Tibial artery (tissue), 1 donor: ENCODE measurements around the genes PSTPIP2 and HDHD2.

DNA sequence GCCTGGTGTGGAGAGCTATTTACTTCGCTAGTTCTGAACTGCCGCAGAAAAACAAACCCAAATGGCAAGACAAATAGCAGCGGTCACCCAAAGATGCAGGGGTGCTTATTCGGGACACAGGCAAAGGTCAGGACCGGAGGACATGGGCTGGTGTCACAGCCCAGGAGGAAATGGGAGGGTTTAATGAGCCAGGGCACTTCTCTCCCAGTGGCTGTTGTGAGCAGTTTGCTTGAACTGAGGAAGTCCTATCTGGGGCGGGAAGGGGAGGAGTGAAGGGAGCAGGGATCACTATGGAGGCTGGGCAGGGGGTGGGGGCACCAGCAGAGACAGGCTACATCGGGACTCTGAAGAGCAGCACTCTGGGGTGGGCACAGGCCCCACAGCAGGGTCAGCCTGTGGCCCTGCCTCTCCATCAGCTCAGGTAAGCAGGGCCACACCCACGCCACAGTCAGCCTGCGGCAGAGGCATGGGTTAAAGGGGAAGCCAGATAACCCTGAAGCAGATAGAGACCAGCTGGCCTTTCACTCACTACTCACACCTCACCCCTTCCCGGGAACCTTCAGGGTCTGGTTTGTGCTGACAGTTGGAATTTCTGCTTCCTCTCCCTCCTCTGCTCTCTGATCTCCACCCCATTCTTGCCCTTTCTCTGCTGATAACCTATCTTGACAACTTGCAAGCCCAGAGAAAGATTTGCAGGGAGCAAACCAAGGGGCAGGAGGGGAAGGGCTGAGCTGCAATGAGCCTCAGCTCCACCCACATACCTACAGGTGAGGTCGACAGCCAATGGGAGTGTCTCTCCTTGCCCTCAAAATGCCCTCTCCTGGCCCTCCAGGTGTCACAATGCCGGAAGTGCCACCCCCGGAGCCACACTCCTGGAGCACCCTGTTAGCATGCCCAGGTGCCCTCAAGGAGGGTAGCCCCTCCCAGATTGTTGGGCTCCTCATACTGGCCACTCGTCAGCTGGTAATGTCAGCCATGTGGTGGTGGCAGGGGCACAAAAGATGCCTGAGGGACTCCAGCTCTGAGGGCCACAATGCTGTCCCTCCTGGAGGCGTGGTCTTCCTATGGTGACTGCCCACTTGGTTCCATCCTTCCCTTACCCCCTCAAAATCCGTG, 3.6 kb downstream of the SIGLEC15 start:
- PRO-cap, result no peak

- PRO-cap, result no peak
Observed at GRCh38 chr18:46061183-46061697, 10.8 kb downstream of the PSTPIP2 start.

- PRO-cap, result unidirectional peak, minus-strand start at chr18:46072284
Observed at GRCh38 chr18:46071643-46072799, at the start of gene PSTPIP2. TSS of gene PSTPIP2 (minus strand) at chr18:46072260.

GRCh38 chr18:46362184-46362651, 28.4 kb downstream of the RNF165 start:
- PRO-cap, result no peak

DNA sequence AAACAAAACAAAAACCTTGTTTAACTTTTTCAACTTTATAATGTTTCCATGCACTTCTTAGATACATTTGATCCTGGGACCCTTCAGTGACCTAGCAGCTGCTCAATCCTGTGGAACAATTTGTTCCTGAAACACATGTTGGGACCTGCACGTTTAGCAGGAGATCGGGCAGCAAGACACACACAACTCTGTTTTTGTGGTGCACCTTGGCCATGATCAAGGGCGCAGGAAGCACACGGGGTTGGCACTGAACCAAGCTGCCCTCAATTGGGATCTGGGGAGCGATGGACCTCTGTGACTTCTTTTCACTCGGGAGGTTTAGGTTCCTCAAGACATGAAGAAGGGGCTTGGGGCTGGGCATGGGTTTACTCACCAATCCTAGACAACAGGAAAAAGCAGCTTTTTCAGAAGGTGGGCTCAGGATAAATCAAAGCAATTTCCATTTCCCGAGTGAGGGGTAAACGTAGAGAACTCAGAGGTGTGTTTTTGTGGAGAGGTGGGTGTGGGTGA, 54.6 kb downstream of the RNF165 start:
- PRO-cap, result no peak

DNA sequence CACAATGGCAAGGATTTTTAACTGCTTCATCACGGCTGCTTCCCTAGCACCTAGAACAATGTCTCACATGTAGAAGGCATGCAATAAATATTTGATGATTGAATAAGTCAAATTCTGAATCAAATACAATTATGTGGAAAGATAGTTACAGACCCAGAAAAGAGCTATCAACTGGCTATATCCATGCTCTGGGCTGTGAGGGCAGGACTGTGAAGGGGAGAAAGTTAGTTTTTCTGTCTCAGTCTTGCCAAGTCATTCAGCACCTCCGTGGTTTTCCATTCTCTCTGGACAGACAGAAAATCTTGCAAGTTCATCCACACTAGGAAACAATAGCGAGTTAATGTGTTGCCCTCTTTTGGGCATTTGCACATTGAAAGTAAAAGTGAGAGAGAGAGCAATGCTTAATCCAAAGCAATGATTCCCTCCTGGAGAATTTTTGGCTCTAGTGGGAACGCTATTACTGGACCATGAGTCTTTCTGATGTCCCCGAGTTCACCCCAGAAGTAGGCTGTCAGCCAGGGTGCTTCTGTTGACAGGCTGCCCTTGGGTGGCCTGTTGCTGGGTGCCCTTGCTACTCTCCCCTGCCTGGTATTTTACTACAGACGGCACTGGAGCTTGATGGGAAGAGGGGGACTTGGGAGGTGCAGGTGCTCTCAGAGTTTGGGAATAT, 84.9 kb downstream of the RNF165 start:
- PRO-cap, result no peak

GRCh38 chr18:46814593-46815122, 57.8 kb upstream of the ST8SIA5 start:
- PRO-cap, result no peak

DNA sequence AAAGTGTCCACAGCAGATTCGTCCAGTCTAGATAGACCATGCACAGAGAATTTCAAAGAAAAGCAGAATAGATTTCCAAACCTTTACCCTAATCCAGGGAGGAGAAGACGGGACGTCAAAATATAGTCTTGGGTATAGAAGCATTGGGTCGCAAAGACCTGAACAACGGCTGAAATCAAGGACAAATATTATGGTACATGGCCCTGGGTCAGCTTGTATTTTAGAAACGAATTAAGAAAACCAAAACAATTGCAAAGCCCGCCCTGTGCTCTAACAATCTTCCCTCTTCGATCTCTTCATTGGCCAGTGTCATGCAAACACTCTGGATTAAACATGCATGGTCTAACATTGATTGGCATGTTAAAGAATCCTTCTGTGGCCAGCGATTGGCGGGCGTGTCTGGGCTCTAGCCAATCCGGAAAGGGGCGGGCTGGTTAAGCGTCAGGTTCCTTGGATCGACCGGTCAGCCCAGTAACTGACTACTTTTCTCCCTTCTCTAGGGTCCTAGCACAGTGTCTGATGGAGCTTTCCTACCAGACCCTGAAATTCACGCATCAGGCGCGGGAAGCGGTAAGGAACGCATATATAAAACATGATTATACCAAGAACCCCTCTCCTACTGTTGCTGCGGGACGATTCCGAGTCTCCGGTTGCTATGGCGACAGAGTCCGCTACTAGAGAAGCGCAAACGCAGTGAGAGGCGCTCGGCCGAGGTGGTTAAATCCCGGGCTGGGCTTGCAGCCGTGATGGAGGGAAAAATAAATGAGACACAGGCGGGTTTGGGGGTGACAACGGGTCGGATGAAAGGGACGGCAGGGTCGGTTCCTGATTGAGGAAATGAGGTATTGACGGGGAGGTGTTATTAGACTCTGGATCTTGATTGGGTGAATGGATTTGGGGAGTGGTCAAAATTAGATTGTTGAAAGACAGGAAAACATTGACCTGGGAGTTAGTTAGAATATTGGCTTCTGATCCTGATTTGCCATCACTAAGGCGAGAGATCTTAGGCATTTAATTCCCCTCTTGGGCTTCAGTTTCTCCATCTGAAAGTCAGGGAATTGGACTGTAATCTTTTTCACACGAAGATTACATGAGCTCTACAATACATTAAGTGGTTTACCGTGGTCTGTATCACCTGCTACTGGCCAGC, 29.3 kb downstream of the KATNAL2 start:
- PRO-cap, result no peak

DNA sequence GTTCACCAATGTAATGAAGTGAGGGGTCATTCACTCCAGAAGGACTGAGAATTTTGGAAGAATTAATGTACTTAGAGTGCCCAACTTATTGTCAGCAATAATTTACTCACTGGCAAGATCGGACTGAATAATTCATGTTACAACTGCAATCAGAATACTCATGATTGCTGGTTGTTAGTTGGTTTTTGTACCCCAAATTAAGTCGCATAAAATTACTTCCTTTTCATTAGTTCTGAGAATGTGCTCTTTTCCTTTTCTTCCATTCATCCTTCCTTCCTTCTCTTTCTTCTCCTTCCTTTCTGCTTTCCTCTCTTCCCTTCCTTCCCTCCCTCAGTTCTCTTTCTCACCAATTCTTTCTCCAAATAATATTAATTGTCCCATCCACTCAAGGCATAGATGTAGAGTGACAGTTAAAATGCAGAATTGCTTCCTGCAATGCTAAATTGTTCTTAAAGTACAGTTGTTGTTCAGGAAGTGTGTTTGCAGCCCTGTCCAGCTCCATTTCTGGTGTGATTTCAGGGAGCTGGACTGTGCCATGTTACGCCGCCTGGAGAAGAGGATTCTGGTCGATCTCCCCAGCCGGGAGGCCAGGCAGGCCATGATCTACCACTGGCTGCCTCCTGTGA, 51.5 kb downstream of the HDHD2 start:
- PRO-cap, result no peak

DNA sequence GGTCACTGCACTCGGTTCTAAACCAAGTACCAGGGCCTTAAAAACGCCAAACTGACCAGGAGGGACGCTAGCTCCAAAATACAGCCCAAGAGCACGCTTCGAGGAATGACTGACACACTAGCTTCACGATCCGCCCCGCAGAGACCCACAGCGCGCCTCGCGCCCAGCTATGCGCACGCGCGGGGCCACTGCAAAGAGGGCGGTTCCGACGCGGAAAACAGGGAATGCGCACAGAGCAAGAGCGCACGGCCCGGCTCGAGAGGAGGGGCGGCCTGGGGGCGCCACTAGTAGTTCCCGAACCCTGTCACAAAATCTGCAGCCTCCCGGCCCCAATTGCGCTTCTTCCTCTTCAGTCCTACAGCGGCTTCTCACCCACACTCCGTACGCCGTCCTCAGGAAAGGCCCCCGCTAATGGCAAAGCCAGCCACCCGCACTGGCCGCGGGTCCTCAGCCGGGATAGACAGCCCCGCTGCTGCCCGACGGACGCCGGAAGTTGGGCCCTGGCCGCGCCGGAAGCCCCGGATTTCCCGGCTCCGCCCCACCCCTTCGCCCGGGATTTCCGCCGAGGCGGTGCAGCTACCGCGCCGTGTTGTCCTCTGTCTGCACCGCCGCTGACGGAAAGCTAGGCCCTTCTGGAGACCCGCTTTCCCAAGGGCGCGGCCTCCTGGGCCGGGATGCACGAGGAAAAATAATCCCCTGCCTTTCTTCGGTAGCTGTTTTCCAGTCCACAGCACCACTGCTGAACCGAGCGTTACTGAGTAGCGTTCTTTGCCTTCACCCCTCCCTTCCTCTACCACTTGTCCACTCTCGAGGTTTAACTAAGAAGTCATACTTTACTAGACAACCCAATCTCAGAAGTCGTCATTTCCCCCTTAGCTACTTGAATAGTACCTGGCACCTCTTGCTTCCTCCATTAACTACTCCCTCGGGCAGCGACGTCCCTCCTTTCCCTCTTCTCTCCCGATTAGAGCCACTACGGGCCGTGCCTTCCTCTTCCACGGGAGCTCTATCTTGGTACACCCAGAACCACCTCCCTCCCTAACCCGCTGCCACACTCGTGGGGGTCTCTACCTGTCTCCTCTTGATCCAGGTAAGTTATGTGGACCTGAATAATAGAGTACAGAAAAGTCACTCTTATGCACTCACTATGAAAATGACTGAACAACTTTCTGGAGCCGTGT, at the start of gene HDHD2:
Gene HDHD2, minus strand, starts transcription at position 495 of the 1,181 bp plus-strand sequence.
- PRO-cap, result bidirectional peak, plus-strand start at position 193 of the sequence, minus-strand start at position 169 of the sequence; bidirectional peak, plus-strand start at position 555 of the sequence, minus-strand start at position 488 of the sequence

DNA sequence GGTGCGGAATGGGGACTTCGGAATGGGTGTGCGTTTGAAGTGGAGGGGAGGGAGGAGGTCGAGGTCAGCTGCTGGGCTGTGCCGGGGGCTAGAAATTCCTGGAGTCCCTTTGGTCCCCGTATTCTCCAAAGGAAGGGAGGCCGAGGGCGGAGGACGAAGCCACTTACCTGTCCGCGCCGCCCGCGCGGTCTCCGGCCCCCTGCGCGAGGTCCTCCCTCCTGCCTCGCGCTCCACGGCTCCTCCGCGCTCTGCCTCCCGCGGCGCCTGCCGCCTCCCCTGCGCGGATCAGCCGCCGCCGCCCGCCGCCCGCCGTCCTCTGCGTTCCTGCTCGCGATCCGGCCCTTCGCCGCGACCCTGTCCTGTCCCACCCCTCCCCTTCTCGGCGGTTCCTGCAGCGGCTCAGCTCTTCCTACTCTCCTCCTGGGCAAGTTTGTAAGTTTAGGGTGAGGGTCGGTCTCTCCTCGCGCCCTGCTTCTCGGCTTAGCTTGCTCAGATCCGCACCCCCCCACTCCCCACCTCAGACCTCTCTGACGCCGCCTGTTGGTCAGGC, 9.5 kb upstream of the SKOR2 start:
- PRO-cap, result no peak

DNA sequence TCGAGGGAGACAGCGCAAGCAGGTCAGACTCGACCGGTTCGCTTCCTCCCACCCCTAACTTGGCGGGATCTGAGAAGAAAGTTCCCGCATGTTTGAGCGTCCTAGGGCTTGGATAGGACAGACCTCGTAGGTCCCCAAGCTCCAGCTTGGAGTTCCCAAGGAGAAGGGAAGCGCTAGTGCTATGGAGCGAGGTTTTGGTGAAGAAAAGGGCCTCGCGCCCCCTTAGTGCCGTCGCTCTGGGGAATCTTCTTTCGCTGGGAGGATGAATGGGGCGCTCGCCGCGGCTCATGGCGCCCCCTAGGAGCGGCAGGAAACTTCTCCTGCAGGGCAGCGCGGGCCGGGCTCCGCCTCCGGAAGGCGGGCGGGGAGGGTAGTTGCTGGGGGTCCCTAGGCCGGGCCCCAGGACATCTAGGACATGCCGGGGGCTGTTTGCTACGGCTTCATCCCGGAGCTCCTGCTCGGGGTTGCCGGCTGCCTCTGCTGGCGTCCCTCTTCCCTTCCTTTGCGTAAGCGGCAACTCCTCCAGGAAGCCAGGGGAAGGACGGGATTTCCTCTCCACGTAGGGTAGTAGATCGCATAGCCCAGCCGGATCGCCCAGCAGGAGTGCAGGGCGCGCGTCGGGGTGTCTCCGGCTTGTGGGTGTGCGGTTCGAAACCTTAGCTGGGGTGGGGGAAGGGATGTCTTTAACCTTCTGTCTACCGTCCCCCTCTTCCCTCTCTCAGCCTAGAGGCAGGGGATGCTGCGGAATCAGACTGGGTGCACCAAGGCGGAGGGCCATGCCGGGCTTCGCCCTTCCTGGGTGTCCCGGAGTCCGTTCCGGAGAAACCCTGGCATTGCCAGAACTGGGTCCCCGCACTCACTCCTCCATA, 11.9 kb upstream of the SKOR2 start:
- PRO-cap, result no peak

GRCh38 chr18:48300330-48300812, 108.8 kb downstream of the ZBTB7C start:
- PRO-cap, result no peak

GRCh38 chr18:48408739-48409047, 490 bp downstream of the ZBTB7C start:
- PRO-cap, result unidirectional peak, minus-strand start at chr18:48408860

- PRO-cap, result bidirectional peak, plus-strand start at chr18:48539691, minus-strand start at chr18:48539527; bidirectional peak, plus-strand start at chr18:48539972, minus-strand start at chr18:48539943
Observed at GRCh38 chr18:48539415-48540270, 812 bp downstream of the CTIF start.

- PRO-cap, result no peak
Observed at GRCh38 chr18:48542768-48543154, 3.9 kb downstream of the CTIF start.

DNA sequence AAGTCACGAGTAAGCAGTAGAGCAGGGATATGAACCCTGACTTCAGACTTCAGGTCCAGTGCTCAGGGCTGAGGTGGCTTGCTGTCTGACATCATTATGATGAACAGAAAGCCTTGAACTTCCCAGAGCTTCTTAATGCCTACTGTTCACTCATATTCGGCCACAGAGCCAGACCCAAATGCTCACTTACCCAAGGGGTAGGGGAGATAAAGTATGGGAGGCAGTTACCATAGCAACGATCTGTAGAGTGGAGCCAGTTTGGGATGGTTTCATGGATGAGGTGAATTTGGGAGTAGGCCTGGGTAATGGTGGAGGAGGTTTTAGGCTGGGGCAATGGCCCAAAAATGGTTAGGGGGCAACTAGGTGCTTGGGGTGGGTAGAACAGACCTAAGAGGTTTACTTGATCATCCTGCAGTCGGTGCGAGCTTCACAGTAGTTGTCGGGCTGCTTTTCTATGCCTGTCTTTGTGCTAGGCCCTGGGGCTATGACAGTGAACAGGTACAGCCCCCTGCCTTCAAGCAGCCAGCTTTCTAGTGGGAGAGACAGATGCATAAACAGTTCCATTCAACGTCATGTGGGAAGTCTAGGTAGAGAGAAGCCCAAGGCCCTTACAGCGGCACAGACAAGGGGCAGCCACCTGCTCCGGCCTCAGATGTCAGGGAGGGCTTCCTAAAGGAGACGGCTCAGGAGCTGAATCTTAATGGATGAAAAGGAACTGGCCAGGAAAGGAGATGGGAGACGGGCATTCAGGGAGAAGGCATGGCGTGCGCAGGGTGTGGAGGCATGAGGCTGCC, 5.7 kb downstream of the CTIF start:
- PRO-cap, result no peak

- PRO-cap, result no peak
Observed at GRCh38 chr18:48761004-48761453, 189.7 kb downstream of the SMAD7 start.

DNA sequence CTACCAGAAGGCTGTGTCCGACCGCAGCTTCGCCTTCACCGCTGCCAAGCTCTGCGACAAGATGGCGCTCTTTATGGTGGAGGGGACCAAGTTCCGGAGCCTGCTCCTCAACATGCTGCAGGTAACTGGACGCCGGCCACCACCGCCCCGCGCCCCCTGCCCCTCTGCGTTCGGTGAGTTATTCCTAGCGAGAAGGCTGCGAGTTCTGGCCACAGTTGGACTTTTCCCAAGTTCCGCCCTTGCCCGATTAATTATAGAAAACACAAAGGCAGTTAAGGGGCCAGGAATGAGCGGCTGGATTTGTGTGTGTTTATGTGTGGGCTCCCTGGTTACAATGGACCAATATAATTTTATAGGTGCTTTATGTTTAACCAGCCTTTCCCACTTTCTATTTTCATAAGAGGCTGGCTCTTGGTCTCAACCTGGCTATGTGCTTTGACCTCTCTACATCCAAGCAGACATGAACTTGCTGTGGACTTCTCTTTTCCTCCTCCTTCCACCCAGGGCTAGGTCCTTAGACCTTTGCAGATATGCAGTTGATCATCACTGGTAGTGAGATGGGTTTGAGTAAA, 189.1 kb downstream of the SMAD7 start:
- PRO-cap, result no peak

- PRO-cap, result no peak
Observed at GRCh38 chr18:48798706-48799435, 151.9 kb downstream of the SMAD7 start.